Measurements from ENCODE around the gene APBB3.

- PRO-cap: no peak
These were observed 70.5 kb upstream of the PSD2 start for GRCh38 chr5:139724901-139725618.

DNA sequence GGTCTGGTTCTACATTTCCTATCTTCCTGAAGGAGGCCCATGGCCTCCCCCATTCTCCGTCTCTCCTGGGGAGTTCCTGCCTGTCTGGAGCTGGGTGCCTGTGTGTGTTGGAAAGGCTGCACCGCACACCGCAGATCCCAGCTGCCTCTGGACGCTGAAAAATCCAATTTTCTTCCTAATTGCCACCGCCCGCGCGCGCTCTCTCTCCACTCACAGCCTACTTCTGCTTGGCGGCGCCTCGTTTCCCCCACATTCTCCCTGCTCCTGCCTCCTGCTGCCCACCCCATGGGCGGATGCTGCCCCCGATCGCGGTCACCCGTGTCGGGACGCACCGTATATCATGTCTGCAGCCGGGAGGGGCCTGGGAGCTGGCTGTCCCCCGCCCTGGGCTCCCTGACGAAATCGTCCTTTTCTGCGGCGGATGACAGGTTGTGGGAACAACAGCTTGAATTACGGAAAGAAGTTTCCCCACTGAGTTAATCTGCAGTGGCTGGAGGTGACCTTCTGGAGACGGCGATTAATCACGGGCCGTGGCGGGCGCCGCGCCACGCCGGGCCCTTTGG lies 36.4 kb upstream of the PSD2 start:
- PRO-cap: no peak

DNA sequence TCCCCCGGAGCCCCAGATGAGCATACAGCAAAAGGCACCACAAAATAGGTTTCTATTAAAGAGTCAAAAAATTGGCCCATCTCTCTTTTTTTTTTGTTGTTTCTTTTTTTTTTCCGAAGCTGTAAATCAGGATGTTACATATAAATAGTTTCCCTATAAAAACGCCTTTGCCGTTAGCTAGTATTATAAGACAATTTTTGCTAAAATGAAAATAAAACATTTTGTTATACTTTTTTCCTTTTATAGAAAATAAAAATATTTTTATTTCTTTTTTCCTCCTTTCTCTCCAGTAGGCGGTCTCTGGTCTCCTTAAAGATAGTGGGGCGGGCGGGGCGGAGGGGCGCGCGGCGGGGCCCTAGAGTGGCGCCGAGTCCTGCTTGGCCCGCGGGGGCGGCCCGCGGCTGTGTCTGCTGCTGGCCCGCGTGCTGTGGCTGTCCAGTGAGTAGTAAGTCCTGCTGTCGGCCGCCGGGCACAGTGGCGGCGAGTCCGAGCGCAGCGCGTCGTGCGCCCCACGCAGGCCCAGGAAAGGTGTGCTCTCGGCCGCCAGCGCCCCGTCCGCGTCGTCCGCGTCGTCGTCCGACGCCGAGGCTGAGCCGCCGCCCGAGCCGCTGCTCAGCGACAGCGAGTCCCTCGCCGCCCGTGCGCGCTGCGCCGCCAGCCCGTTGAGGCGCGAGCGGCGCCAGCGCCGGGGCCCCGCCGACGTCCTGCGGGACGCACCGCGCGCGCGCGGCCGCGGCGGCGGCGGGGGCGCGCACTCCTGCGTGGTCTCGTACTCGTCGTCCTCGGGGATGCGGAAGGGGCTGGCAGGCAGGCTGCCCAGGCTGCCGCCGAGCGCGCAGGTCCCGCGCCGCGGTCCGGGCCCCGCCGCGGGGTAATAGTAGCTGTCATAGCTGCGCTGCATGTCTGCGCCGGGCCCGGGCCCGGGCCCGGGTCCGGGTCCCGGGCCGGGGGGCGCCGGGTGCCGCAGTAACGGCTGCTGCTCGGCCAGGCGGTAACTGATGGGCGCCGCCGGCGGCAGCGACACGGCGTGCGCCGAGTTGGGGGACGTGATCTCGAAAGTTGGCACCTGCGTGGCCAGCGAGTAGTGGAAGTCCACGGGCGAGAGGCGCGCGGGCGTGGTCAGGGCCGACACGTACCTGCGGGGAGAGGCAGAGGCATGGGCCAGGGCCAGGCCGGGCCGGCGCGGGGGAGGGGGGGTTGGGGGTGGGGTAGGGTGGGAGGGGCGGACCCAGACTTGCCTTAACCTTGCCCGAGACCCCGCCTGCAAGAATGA lies 52.4 kb downstream of the PSD2 start:
- PRO-cap: bidirectional peak, plus-strand start at position 779 of the sequence, minus-strand start at position 706 of the sequence

GRCh38 chr5:139876962-139877378 lies 81.4 kb downstream of the PSD2 start:
- PRO-cap: no peak

- PRO-cap: unidirectional peak, minus-strand start at chr5:139904470
These were observed 108.6 kb downstream of the PSD2 start for GRCh38 chr5:139903864-139904853.

- PRO-cap: no peak
These were observed 57.4 kb downstream of the NRG2 start for GRCh38 chr5:139985535-139986235.

DNA sequence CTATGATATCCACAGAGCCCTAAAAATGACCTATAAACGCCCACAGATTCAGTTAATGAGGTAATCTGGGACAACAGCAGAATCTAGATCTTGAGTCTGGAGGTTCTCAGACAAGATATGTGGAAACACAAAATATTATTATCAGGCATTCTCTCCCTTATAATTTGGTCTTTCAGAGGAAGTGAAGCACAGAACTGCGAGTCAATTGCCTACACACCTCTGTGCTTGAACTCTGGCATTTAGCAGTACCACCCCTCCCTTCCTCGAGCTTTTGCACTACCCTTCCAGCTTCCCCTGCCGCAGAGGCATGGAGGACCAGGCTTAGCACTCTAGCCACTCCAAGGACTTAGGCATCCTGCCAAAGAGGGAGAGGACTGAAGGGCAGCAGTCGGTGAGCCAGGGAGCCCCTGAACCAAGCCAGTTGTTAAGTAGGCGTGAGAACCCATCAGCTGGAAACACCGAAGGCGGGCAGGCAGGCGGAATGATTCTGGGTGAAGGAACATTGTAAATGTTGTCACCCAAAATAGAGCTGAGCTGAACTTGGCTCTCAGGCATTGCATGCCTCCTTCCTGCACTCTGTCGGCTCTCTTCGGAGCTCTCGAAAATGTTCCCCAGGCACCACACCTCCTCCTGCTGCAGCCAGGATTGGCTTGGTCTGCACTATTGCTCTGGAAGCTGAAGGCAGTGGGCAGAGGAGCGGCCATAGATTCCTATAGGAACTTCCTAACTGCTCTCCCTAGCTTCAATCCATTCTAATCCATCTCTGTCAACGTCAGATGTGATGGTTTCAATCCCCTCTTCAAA lies 42.8 kb downstream of the NRG2 start:
- PRO-cap: no peak

GRCh38 chr5:140084451-140084872 lies 29.4 kb upstream of the PURA start:
- PRO-cap: no peak

GRCh38 chr5:140108379-140108899 lies 5.5 kb upstream of the PURA start:
- PRO-cap: no peak

GRCh38 chr5:140228074-140229032 lies 53.4 kb downstream of the CYSTM1 start:
- PRO-cap: unidirectional peak, plus-strand start at chr5:140228484; unidirectional peak, plus-strand start at chr5:140228545

GRCh38 chr5:140333259-140333720 lies 13.1 kb downstream of the HBEGF start:
- PRO-cap: no peak

- PRO-cap: no peak
These were observed 3.8 kb downstream of the HBEGF start for GRCh38 chr5:140342179-140343332.

DNA sequence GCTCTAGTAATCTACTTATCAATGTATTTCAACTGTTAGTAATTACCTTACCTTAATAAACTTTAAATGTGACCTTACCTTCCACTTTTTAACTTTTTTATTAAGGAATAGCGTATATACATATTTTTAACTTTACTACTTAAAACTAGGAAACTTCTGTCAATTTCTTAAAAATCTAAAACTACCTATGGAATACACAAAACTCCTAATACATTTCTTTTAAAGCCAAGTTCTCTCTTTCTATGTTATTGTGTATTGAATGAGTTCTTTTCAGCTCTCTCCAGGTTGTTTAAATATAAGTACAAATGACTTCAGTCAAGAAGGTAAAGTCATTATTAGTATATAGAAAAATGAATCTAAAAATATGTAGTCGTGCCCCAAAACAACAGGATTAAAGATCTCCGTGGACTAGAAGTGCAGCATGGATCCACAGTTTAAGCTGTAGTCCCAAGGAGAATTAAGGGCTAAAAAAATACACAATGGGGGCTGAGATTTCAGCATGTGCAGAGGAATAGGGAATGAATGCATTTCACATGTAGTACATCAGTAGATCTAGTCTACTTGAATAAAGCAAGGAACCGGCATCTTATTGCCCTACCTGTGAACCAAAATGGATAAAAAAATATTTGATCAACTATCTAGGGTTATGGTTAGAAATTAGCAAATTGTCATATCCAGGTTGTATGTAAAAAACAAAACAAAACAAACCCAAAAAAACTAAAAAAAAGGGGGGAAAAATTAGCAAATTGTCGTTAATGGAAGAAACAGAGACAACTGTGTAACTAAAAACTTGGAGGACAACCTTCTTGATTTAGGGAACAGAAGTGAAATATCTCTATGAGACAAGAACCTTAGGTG lies 72.4 kb upstream of the EIF4EBP3 start:
- PRO-cap: no peak

GRCh38 chr5:140507743-140508082 lies 39.7 kb upstream of the EIF4EBP3 start:
- PRO-cap: no peak

GRCh38 chr5:140551499-140552459 lies 4.3 kb downstream of the EIF4EBP3 start:
- PRO-cap: no peak

DNA sequence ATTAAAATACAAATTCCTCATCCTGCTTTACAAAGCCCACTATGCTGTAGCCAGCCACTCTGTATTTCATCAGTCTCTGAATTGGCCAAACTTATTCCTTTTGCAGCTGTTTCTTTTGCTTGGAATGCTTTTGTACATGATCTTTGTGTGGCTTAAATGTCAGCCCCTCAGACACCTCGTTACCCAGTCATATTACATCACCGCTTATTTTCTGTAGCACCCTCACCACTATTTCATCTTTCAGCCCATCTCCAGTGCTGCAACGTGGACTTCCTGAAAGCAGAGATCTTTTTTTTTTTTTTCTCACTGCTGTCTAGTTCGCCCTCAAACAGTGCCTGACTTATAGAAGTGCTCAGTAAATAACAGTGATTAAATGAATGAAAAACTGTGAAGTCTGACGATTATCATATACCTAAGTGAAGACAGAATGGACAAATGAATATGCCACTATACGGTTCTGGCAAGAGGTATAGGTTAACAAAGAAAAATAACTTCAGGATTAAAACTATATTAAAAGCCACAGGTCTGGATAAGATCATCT lies 819 bp downstream of the SRA1 start:
- PRO-cap: no peak

- PRO-cap: bidirectional peak, plus-strand start at chr5:140564828, minus-strand start at chr5:140564349
These were observed at the start of gene APBB3 for GRCh38 chr5:140564142-140564921. APBB3 (minus strand) TSS chr5:140564598.

DNA sequence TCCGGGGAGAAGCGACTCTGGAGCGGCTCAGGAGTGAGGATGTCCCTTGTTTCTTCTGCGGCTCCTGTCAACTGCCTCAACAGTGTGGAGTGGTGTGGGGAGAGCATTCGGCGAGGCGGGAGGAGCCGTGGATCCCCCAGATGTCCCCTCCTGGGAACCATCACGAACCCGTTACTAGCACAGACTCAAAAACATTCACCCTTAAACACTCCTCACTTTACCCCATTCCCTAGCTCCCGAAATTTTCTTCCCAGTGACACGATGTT lies 227 bp downstream of the SLC35A4 start:
- PRO-cap: no peak

DNA sequence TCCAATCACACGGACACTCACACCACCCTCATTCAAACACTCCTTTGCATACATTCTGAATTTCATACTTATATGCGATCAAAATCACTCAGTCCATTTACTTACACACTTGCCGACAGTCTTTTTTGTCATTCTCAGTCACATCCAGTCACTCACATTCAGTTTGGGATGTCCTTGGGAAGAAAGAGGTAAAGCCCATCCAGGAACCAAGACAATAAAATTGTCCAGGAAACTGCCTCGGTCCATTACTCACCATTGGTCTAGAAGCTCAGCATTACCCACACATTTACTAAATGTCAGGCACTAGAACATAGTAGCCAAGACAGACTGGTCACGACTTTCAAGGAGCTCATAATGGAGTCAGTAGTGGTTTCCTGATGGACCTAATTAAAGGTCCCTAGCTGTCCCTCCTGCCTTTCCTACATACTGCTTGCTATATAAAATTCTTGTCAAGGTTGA lies 589 bp downstream of the SLC35A4 start:
- PRO-cap: no peak

DNA sequence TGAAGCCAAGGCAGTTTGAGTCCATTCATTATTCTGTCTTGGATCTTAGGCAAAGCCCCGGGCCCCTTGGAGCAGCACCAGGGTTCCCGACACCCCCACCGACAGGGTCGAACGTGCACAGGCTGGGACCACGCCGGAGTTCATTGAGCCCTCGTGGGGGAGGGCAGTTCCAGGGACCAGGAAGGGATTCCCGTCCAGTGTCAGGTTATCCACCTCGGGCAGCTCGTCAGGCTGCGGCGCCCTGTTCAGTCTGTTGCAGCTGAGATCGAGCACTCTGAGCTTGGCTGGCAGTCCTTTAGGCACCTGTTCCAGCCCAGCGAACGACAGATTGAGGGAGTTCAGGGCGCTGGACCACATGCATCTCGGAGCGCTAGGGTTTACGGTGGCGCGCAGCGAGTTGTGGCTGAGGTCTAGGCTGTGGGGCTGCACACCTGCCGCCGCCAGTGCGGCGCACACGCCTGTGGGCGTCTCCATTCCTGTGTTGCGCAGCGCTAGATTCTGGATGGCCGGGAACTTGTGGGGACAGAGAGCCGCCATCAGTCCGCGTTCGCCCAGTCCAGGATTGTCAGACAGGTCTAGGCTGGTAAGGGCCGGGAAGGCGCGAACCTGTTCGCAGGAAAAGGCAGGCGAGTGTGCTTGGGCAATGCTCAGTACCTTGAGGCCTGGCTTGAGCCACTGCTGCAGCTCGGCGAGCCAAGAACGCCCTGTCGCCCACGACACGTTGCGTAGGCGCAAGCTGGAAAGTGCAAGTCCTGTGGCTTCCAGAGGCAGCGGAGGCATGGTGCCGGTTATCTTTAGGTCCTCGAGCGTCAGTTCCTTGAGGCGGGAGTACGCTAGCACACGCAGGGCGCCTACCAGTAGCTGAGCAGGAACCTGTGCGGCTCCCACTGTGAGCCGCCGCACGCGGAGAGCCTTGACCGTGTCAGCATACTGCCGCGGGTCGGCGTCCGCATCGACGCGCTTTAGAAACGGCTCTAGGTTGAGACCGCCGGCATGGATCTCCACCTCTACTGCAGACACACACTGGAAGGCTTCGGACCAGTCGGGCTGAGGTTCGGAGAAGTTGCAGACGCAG lies 827 bp downstream of the CD14 start:
- PRO-cap: unidirectional peak, plus-strand start at position 326 of the sequence; bidirectional peak, plus-strand start at position 509 of the sequence, minus-strand start at position 417 of the sequence; unidirectional peak, plus-strand start at position 764 of the sequence; bidirectional peak, plus-strand start at position 928 of the sequence, minus-strand start at position 780 of the sequence; bidirectional peak, plus-strand start outside the sequence, minus-strand start at position 1,012 of the sequence